Skeletal muscle tissue (tissue), 7 donors: Measurements from ENCODE around the genes TGIF2LY, TSPY8, TSPY1 and CDY1.

DNA sequence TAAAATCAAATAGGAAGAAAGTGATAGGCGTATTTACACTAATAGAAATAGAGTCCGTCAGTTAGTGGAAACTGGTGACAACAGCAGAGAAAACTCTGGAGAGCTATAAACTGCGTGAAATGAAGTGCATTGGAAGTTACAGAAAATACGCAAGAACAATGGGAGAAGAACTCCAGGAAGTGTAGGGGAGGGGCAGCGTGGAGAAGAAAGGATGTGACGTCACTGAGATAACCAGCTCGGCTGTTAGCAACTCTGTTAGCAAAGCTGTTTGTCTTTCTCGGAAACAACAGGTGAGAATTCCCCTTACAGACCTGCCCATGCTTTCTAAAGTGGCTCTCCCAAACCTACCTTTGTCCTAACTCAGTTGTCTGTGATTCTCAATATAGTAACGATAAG is at the start of gene TGIF2LY:
TGIF2LY (plus strand) TSS at position 230 of the 396 bp plus-strand sequence.
- PRO-cap, 3 experiments = no peak in any of the 3 experiments
- RAMPAGE, long total RNA = no peak
- RRBS, 2 experiments = no CpG with 5 or more reads among the region's 9 CpGs

DNA sequence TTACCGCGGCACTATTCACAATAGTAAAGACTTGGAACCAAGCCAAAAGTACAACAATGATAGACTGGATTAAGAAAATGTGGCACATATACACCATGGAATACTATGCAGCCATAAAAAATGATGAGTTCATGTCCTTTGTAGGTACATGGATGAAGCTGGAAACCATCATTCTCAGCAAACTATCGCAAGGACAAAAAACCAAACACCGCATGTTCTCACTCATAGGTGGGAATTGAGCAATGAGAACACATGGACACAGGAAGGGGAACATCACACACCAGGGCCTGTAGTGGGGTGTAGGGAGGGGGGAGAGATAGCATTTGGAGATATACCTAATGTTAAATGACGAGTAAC is 184.8 kb upstream of the PCDH11Y start:
- PRO-cap, 3 experiments = no peak in any of the 3 experiments
- RAMPAGE, long total RNA = no peak
- RRBS, 2 experiments = no CpG with 5 or more reads among the region's 5 CpGs

DNA sequence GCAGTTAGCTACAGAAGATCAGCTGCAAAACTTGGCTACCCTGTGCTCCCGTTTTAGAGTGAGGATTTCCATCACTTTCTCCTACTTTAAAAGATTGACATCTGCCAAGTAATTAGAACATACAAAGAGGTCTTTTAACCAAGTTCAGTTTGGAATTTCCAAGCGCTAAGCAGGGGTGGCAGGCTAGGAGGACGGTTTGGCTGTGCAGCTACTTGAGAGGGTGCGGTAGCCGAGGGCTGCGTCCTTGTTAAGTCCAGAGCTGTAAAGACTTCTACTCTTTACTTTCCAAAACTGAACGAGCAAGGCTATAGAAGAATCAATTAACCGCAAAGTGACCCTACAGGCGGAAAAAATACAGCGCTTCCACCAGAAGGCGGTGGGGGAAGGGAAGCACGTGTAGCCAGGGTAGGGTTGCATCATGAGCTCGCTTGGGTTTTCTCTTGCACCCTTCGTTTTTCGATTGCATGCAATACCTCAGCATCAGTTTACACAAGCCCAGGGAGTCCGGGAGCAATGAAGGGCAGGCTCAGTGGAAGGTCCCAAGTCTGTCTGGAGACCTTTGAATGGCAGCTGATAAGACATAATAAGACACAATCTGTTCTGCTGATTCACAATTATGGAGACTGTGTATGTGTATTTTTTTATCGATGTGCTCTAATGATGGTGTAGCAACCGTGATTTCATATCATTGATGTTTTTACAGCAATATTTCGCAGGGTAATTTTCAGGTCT is 1.4 kb upstream of the TBL1Y start:
- PRO-cap, 3 experiments = no peak in any of the 3 experiments
- RAMPAGE, long total RNA = no peak
- RRBS, 2 experiments = no CpG with 5 or more reads among the region's 19 CpGs

GRCh38 chrY:9357614-9358098 is at the start of gene TSPY8:
Gene TSPY8, plus strand, starts transcription at chrY:9357797.
- PRO-cap, 3 experiments = no peak in any of the 3 experiments
- RAMPAGE, long total RNA = no peak
- RRBS, 2 experiments = no CpG with 5 or more reads among the region's 33 CpGs

GRCh38 chrY:9466531-9467146 is at the start of gene TSPY1:
Gene TSPY1, plus strand, starts transcription at chrY:9466955.
- PRO-cap, 3 experiments = no peak in any of the 3 experiments
- RAMPAGE, long total RNA = no peak
- RRBS, 2 experiments = no CpG with 5 or more reads among the region's 35 CpGs

GRCh38 chrY:10092969-10093363 is 565.3 kb downstream of the TSPY10 start:
- PRO-cap, 3 experiments = no peak in any of the 3 experiments
- RAMPAGE, long total RNA = no peak
- RRBS, 2 experiments = 46 to 54% methylated on average over 5 to 10 of the region's 38 CpGs

DNA sequence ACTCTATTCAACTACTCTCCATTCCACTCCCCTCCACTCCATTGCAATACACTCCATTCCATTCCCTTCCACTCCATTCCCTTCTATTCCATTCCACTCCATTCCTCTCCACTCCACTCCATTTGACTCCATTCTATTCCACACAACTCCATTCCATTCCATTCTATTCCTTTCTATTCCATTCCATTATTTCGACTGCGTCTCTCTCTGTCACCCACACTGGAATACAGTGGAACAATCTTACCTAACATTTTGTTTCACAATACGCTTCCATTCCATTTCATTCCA is 1304.7 kb downstream of the TSPY10 start:
- PRO-cap, 3 experiments = no peak in any of the 3 experiments
- RAMPAGE, long total RNA = no peak
- RRBS, 2 experiments = no CpG with 5 or more reads among the region's 3 CpGs

GRCh38 chrY:13435809-13436465 is 43.9 kb downstream of the UTY start:
- PRO-cap, 3 experiments = no peak in any of the 3 experiments
- RAMPAGE, long total RNA = no peak
- RRBS, 2 experiments = no CpG with 5 or more reads among the region's 20 CpGs

GRCh38 chrY:19607963-19608363 is 136.6 kb downstream of the KDM5D start:
- PRO-cap, 3 experiments = no peak in any of the 3 experiments
- RAMPAGE, long total RNA = no peak
- RRBS, 2 experiments = no CpG with 5 or more reads among the region's 2 CpGs

GRCh38 chrY:25621765-25622405 is at the start of gene CDY1:
Gene CDY1, plus strand, starts transcription at chrY:25622117.
- PRO-cap, 3 experiments = no peak in any of the 3 experiments
- RAMPAGE, long total RNA = no peak
- RRBS, 2 experiments = no CpG with 5 or more reads among the region's 5 CpGs

DNA sequence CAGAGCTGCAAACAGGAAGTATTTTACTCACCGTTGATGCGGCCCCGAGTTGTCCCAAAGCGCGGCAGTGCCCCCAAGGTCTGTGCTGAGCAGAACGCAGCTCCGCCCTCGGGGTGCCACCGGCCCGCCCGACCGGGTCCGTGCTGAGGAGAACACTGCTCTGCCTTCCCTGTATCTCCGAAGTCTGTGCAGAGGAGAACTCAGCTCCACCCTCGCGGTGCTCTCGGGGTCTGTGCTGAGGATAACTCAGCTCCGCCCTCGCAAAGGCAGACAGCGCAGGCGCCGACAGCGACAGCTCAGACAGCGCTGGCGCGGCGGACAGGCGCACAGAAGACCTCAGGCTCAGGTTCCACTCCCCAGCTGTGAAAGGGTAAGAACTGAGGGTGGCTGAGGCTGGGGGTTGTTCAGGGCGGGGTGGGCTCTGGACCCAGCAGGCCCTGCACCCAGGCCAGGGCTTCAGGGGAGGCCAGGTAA is 787.0 kb downstream of the CDY1 start:
- PRO-cap, 3 experiments = no peak in any of the 3 experiments
- RAMPAGE, long total RNA = no peak
- RRBS, 2 experiments = no CpG with 5 or more reads among the region's 29 CpGs